Thoracic aorta endothelial cell (primary cell): ENCODE measurements around a stretch of chr11.

- CAGE, long polyA plus RNA: no peak
Measured at GRCh38 chr11:7538569-7539039, 24.8 kb downstream of the PPFIBP2 start.

DNA sequence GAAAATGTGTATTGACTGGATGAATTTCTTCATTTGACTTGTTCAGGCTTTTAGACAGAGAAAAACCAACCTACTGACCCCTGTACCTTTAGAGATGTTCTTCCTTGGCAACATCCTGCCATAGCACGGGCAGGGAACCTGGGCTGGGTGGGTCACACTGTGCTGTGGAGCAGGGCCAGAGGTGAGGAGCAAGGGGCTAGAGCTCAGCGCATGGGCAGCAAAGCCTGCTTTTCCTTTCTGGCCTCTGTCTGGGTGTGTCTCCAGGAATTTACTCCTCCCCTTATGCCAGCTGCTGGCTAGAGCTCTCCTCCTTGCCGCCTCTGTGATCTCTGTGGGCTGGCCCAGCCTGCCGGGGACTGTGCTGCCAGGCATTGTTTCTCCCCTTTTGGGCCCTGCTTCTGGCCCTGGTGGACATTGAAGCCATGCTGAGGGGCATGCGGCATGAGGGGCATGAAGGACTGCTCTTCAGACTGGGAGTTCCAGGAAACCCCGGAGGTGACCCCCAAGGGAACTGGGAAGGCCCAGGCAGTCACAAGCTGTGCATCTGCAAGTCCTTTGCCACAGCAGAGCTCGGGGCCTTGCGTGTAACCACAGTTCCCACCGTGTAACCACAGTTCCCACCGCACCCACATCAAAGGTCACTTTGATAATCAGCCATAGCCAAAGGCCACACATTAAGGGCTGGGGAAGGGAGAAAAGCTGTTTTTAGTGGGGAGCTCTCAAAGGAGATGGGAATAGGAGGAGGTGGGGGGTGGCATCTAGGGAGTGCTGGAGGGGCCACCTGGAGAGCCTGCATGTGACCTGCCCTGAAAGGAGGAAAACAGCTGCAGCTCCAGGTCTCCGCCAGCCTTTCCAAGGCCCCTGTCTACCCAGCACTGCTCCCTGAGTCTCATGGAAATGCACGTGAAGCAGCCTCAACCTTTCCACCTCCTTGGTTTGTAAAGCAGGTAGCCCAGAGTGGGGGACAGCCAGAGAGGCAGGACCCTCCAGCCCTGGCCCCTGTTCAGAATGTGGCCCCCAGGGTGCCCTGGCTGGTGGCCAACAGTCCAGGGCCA is 62.2 kb downstream of the PPFIBP2 start:
- CAGE, long polyA plus RNA: no peak

- CAGE, long polyA plus RNA: no peak
Measured at GRCh38 chr11:7579264-7579952, 65.6 kb downstream of the PPFIBP2 start.

GRCh38 chr11:7677529-7678121 is 4.3 kb upstream of the CYB5R2 start:
- CAGE, long polyA plus RNA: no peak

- CAGE, long polyA plus RNA: no peak
Measured at GRCh38 chr11:7860671-7861631, 30.3 kb upstream of the OR5P3 start.

GRCh38 chr11:7994918-7995701 is 8.0 kb downstream of the EIF3F start:
- CAGE, long polyA plus RNA: no peak

DNA sequence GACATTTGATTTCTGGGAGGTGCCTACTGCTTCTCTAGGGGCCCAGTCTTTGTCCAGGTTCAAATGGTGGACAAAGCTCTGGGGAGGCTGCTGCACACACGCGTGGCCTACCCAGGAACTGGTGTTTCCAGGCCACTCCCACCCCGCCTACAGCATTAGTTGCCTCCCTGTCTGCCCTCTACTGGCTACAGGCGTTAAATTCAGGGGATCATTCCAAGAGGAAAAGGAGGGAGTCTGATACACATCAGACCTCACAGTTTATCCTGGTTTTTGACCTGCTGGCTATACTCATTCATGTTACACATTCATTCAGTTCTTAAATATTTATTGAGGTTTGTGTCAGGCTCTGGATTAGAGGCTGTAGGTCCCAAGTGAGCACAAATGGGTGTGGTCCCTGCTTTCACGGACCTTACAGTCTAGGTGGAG is 11.7 kb downstream of the TUB start:
- CAGE, long polyA plus RNA: no peak

GRCh38 chr11:8104285-8104921 is 23.4 kb downstream of the TUB start:
- CAGE, long polyA plus RNA: no peak

DNA sequence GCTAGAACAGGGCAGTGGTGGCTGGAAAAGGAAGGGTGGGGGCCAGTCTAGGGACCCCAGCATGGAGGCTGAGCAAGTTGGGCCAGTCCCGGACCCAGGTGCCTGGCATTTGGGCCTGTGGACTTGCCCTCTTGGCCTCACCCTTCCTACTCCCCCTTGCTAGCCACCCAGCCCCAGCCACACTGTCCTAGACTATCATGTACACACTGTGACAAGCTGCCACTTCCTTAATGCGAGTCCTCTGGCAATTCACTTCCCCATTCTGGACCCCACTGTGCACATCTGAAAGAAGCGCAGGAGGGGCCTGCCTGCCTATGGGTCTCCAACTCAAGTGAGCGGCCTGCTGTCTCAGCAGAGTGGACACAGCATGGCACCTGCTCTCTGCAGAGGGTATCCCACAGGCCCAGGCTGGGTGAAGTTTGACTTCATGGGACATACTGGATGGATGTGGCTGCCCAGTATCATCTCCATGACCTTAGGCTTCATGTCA is 68.5 kb upstream of the LMO1 start:
- CAGE, long polyA plus RNA: no peak

DNA sequence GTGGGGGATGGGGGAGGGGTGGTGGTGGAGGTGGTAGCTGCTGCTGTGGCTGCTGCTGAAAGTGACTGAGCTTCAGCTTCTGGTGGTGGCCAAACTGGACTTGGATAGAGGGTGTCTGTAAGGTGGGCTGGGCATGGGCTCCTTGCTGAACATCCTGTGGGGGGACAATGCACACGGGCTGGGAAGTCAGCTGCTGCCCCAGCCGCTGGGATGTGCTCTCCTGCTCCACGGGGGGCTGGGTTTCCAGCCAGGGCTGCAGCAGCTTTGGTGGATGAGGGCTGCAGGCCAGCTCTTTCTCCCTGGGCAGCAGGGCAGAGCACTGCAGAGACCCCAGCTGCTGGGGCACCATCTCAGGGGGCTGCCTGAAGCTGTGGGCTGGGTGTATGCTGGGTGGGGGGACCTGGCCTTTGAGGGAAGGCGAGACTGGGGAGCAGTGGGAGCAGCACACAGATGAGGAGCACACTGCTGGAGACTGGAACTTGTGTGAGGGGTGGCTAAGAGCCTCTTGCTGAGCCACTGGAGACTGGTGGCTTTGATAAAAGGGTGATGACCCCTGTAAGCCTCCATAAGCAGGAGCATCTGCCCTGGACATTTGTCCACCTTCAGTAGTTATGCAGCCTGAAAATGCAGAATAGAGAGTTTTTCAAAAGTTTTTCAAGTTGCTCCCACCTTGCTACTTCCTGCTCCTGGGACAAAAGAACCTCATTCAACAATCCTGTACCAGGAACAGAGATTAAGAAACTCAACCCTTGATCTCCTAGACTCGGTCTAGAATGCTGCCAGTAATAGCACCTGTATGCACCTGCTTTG is 41.7 kb downstream of the TRIM66 start:
- CAGE, long polyA plus RNA: no peak

GRCh38 chr11:8660032-8660794 is 22.3 kb downstream of the TRIM66 start:
- CAGE, long polyA plus RNA: no peak

GRCh38 chr11:8671126-8671613 is 11.3 kb downstream of the TRIM66 start:
- CAGE, long polyA plus RNA: no peak

DNA sequence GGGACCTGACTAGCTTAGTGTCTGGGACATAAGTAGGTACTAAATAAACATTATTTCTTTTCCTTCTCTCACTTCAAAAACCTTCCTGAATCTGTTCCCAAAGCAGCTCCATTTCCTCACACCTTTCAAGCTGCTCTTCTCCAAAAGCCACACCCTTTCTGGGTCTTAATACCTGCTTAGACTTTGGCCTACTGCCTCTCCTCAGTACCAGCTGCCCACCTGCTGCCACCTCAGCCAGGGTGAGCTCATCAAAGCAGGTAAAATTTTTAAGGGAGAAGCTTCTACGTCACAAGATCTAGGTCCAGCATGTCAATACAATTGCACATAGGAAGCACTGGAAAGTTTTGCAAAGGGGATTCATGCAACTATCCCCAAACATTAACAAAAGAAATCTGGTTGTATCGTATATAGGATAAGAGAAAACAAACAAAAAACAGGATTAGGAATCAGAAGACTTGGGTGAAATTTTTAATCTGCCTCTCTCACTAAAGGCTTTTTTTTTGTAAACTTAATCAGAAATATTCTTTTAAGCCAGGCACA is 19.4 kb downstream of the DENND2B start:
- CAGE, long polyA plus RNA: no peak

GRCh38 chr11:8834332-8834716 is 23.9 kb upstream of the DENND2B start:
- CAGE, long polyA plus RNA: no peak

- CAGE, long polyA plus RNA: no peak
Measured at GRCh38 chr11:8863326-8863588, 47.7 kb upstream of the AKIP1 start.

DNA sequence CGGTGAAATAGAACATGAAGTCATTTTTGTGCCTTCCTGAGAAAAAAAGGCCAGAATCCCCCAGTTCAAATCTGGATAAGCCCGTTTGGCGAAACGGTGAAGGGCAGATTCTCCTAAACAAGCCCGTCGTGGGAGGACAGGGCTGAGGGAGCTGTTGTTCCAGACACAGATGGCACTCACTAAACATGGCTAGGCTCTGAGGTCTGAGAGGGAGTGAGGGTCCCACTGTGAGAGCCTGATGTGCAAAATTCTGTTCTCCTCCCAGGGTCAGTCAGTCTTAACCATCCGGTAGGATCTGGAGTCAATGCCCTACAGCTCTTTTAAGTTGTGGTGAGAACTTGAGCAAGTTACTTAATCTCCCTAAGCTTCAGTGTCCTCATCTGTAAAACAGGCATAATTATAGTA is 40.1 kb downstream of the SCUBE2 start:
- CAGE, long polyA plus RNA: no peak

GRCh38 chr11:9178015-9178488 is 86.7 kb upstream of the SCUBE2 start:
- CAGE, long polyA plus RNA: no peak

- CAGE, long polyA plus RNA: no peak
Measured at GRCh38 chr11:9219112-9219675, 46.0 kb downstream of the DENND5A start.

GRCh38 chr11:9437676-9438329 is 23.0 kb upstream of the ZNF143 start:
- CAGE, long polyA plus RNA: no peak

DNA sequence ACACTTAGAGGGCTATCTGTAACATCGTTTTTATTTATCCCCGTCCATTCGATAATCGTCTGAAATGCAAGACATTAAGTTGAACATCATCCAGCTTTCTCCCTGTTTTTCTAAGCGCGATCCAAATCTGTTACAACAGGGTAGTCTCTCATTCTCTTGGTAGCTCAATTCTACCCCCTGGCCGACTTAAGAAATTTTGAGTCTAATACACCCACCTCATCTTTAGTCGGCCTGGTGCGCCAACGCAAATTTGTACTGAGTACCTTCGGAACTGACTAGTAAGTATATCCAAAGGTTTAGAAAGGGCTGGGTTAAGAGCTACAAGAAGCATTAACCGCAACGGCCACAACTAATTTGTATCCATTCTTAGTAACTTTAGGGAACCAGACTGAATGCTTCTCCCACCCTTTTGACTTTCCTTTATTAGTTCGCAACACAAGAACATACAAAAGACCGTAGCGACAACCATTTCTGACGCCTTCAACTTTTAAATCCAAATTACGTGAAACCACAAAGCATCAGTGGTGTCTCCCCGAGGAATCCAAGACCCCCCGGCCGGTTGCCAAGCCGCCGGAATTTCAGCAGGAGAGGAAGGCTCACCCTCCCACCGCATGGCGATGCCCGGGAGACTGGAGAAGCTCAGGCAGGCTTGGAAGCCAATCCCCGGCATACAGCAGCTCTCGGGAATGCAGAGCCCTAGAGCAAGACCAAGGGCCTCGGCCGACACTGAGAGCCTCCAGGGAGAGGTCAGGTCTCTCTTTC is 918 bp upstream of the ZNF143 start:
- CAGE, long polyA plus RNA: no peak